ENCODE results near the gene CLEC5A.

GRCh38 chr7:140573685-140574112 is 66.9 kb downstream of the DENND2A start:
- PRO-cap, result no peak

- PRO-cap, result no peak
Measured at GRCh38 chr7:140594090-140594740, 46.4 kb downstream of the DENND2A start.

DNA sequence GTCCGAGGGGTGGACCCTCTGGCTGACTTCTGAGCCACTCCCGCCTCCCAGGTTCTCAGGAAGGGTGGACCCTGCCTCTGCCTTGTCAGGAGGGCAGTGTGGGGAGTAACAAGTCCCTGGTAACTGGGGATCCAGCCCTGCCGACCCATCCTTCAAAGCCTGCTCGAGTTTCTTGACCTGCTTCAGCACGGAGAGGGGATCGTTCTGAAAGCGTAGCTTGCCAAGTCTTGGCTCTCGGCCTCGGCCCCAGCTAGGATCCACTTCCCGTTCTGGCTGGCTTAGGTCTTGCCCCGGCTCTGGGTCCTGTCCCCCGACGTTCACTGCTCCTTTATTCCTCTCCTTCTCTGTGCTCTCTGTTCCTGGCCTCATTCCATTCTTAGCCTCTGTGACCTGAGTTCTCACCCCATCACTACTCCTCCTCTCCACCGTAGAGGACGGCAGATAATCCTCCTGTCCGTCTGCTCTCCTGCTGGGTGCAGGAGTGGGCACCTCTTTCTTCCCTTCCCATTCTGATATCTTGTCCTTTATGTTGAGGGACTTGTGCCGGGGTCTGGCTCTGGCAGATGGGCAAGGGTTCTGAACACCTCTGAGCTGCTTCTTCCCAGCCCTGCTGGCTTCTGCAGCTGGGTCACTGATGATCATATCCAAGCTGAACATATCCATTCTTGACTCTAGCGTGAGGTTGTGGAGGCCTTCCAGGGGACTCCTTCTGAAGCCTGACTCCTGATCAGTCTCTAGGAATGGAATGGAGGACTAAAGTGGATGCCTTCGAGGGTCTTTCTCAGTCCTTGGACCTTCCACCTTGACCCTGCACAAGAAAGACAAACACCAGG is 38.7 kb downstream of the DENND2A start:
- PRO-cap, result no peak

GRCh38 chr7:140604652-140604894 is 36.0 kb downstream of the DENND2A start:
- PRO-cap, result no peak

DNA sequence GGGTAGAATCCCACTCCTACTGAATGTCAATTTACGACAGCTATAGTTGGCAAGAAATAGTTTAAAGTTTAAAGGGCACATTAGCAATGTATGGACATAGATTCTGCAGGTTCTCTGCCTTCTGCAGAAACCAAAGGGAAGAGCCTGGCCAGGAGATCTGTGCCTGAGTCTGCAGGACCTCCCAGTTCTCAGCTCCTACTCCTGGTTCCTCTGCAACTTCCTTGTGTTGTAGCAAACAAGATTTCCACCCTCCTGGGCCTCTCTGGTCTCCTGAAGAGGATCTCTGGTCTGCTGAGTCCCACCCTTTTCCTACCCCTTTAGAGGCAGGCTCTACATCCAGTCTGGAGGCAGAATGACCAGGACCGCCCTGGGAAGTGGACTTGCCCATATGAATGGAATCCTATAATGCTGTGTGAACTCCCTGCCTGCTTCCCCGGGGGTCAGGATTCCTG is 3.3 kb downstream of the DENND2A start:
- PRO-cap, result no peak

- PRO-cap, result no peak
Measured at GRCh38 chr7:140671854-140672536, 750 bp upstream of the ADCK2 start.

GRCh38 chr7:140827116-140827678 is 97.5 kb downstream of the BRAF start:
- PRO-cap, result no peak

GRCh38 chr7:141072308-141072954 is 1.4 kb upstream of the TMEM178B start:
- PRO-cap, result unidirectional peak, plus-strand start at chr7:141072612; unidirectional peak, plus-strand start at chr7:141072633

DNA sequence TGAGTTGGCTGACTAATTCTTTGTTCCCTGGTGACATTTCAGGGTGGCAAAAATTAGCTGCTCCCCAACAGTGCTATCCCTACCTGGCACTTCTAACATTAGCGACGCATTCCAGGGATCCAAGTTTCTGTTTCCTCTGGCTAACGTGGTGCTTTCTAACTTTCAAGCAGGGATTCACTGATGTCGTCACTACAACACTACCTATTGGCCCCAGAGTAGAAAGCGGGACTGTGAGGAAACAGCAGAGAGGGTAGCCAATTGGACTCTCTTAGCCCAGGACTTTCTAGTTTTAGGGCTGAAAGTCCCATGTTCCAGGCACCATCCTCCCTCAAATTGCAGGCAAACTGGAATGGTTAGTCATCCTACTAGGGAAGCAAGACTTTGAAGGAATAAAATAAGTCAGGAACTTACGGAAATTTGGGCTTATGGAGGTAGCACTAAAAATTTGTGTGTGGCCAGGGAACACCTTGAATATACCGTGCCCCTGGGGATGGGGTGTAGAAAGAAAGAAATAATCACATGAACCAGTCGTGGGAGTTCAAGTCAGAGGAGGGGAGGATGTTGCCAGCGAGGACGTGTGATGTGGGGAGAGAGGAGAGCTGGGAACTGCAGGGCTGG is 89.2 kb upstream of the AGK start:
- PRO-cap, result no peak

GRCh38 chr7:141511131-141512465 is 39.6 kb upstream of the AGK start:
- PRO-cap, result no peak

DNA sequence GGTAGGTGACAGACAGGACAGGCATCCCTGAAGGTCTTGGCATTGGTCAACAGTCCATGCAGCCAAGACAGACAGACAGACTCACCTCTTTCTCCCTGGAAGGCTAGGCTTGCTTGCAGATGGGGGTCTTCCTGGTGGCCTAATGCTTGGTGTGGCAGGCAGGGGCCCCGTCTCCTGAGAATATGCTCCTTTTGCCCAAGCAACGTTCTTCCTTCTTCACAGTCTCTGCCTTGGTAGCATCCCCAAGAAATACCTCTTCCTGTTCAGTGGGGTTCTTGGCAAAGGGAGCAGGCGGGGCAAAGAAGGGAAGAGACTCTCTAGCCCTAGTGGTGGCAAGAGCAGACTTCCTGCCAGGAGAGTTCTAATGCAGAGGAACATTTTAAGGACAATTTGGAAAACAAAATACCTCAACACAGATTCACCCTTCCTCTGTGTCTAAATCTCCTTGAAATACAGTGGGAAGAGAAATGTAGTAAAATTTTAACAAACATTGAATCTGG is at the start of gene CLEC5A:
Gene CLEC5A (minus strand): TSS at position 253 of the 500 bp plus-strand sequence.
- PRO-cap, result no peak

GRCh38 chr7:142104624-142105278 is 6.8 kb upstream of the MGAM2 start:
- PRO-cap, result no peak

DNA sequence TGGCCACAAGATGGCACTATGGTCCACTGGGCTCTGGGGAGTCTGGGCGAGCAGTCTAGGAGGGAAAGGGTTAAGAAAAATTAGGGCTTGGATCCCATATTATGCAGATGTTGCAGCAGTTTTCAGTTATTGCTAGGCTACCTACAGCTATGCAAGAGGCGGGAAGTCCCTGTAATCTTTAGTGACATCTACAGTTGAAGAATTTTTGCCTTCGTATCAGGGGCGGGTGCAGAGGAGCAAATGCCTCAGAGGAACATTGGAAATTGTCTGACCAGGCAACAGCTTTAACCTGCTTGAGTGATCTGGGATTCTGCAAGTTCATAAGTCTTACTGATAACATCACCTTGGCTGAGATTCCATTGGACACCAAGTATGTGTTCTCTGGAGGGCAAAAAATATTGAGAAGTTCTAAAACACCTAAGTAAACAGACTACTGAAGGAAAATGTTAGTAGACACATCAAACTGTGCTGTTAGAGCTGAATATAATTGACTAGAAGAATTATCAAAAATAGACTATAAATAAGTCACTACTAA is 238.9 kb upstream of the PRSS58 start:
- PRO-cap, result no peak

- PRO-cap, result no peak
Measured at GRCh38 chr7:142528802-142529477, 220.3 kb upstream of the PRSS1 start.

GRCh38 chr7:142620294-142620790 is 128.9 kb upstream of the PRSS1 start:
- PRO-cap, result bidirectional peak, plus-strand start at chr7:142620666, minus-strand start at chr7:142620524

DNA sequence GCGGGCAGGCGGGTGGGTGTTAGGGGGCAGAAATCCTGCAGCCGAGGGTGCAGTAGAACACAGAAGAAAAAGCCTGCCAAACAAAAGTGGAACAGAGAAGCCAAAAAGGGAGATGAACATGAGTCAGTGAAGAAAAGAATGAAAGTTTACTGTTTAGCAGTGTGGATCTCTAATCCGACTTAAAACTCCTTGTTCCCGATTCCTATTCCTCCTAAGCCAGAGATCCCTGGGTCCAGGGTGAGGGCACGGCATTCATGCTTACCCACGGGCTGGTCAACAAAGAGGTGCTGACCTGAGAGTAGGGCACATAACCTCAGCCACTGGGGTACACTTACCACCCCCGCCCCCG is 27.1 kb downstream of the PRSS2 start:
- PRO-cap, result bidirectional peak, plus-strand start outside the sequence, minus-strand start at position 278 of the sequence

GRCh38 chr7:142855573-142856483 is 952 bp downstream of the EPHB6 start:
- PRO-cap, result no peak

DNA sequence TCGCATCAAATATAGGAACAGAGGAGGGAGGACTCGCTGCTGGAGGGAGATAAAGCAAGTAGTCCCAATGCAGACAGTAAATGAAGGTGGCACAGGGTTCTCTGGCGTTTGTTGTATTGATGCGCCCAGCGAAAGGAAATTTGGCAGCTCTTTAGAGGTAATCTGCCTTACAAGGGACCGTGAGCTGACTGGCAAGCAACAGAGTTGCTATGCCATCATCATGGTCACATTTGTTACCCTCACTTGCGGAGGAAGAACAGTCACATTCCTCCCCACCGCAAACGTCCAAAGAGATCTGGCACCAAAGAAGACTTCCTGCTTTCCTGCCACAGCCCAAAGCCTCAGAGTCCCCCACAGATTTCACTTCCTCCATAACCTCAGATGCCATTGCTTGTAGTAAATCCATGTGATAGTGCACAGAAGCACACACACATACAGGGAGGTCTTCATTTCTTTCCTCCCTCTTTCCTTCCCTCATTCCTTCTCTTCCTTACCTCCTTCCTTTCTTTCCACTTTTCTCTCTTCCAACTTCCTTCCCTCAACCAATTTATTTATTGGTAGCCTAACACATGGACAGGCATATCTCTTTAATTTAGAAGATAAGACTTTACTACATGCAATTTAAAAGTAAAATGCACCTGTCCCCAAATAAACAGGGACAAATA is 15.9 kb upstream of the TAS2R40 start:
- PRO-cap, result no peak

DNA sequence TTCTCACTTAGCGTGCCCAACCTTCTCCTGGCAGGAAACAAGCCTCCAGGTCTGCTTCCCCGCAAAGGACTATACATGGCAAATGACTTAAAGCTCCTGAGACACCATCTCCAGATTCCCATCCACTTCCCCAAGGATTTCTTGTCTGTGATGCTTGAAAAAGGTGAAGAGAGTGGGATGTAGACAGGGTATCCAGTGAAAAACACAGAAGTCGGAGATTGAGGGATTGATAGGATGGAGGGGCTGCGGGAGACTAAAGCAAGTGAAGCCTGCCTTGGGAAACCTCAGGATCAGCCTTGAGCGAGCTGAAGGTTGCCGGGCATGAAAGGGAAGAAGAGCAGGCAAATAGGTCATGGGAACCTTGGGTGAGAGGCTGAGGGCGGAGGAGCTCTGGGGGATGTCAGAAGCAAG is 1.3 kb downstream of the GSTK1 start:
- PRO-cap, result no peak

GRCh38 chr7:143361583-143362107 is 868 bp downstream of the FAM131B start:
- PRO-cap, result no peak

All from pulmonary lymph node (tissue), 1 donor.